Testis (tissue), 5 donors: ENCODE data around the gene SLC48A1.

- PRO-cap, 3 experiments: no peak in any of the 3 experiments
- RAMPAGE, long total RNA, 2 experiments: no peak in any of the 2 experiments
- RRBS: no CpG with 5 or more reads among the region's 7 CpGs
Observed at GRCh38 chr12:46358802-46359643, 13.6 kb downstream of the SLC38A2 start.

DNA sequence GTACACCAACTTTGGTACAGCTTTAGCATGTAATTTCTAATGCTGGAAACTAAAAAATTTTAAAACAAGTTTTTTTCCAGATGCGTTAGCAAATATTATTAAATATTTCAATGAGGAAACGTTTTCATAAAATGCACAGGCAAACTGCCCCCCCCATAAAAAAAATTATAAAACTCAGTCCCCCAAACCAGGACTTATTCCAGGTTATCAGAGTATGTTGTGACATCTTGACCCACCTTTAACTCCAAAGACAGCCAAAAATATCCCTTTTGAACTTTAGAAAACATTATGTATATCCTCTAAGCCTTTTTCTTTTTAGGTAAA is 7.1 kb downstream of the SLC38A2 start:
- PRO-cap, 3 experiments: no peak in any of the 3 experiments
- RAMPAGE, long total RNA, 2 experiments: no peak in any of the 2 experiments
- RRBS: no CpG with 5 or more reads among the region's 2 CpGs

GRCh38 chr12:46370149-46370719 is 2.3 kb downstream of the SLC38A2 start:
- PRO-cap, 3 experiments: no peak in any of the 3 experiments
- RAMPAGE, long total RNA, 2 experiments: no peak in any of the 2 experiments
- RRBS: no CpG with 5 or more reads among the region's 2 CpGs

DNA sequence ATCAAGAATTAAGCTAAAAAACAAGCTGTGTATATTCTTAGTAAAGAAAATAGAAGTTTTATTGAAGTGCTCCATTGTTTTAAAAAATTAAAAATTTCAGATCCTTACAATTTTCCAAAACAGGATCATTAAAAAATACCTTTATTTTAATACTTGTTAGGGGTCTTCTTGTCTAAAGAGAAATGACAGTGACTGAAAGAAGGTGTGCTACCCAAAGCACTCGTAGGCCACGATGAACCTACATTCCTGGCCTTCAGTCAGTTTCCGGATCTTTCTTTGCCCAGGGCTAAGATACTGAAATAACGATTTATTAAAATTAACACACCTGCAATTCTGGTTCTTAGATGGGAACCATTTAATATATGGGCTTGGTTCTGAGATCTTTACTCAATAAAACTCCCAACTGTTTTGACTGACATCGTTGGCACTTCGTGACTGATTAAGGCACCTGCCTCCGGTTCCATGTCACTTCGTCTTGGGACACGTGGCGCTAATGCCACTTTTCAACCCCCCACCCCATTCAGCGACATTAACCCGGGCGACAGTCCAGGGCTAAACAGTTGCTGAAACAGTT is 9.6 kb upstream of the SLC38A2 start:
- PRO-cap, 3 experiments: no peak in any of the 3 experiments
- RAMPAGE, long total RNA, 2 experiments: no peak in any of the 2 experiments
- RRBS: 19% methylated on average over 6 of the region's 13 CpGs

DNA sequence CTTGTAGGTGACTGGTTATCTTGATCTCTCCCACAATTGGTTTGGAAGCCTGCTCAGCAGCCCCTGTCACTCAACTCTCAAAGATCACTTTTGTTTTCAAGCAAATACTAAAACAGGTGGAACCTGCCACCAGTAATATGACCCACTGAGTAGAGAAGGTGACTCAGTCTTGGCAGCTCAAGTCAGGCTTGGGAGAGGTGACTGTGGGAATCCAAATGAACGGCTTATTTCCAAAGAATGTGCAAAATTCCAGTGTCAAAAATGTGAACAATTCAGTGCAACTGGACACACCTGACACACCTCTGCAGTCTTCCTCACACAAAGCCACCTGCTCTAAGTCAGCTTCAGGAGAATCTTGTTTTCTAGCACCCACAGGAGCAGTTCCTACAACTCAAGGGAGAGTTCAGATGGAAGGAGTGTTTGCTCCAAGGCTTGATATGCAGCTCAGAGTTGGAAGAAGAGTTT is 83.3 kb upstream of the SLC38A2 start:
- PRO-cap, 3 experiments: no peak in any of the 3 experiments
- RAMPAGE, long total RNA, 2 experiments: no peak in any of the 2 experiments
- RRBS: no CpG with 5 or more reads among the region's 1 CpG

DNA sequence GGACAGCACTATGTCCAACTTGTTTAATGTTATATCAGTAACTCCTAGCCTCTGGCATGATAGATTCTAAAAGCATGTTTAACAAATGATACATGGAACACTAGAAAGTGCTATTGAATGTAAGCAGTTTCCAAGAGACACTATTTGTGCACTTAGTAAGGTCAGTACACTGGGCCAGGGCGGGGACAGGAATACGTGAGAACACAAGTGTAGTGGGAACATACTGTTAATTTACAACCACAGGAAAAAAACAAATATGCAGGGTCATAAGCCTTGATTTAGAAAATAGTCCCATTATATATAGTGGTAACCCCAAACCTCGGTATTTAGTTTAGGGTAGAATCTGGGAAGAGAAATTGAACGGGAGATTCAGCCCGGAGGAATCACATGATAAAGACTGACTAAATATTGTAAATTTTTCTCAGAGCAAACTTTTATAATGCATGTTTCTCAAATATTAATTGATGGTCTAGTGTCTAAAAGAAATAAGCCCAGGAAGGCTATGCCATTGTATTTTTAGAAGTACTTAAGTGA is 89.0 kb upstream of the SLC38A2 start:
- PRO-cap, 3 experiments: no peak in any of the 3 experiments
- RAMPAGE, long total RNA, 2 experiments: no peak in any of the 2 experiments
- RRBS: no CpG with 5 or more reads among the region's 5 CpGs

DNA sequence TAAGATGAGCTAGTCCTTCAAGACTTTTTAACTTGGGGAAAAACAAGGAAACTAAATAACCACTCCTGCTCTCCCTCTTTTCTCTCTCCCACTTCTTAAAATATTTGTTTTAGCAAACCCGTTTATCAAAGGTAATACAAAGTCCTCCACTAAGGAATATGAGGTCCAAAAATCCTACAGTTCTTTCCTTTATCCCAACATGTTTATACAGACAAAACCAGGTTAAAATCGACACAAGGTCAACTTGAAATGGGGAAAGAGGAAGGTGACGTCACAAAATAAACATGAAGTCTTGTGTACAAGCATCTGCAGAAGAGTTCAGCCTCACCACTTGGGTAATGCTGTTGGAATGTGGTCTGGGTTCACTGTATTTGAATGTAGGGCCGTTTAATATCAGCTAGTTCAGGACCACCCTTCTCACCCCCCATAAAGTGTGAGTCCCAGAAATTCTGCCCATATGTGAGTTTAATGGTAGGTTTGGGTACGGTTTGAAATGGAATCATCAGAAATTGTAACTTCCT is 119.9 kb upstream of the SLC38A2 start:
- PRO-cap, 3 experiments: no peak in any of the 3 experiments
- RAMPAGE, long total RNA, 2 experiments: no peak in any of the 2 experiments
- RRBS: no CpG with 5 or more reads among the region's 5 CpGs

DNA sequence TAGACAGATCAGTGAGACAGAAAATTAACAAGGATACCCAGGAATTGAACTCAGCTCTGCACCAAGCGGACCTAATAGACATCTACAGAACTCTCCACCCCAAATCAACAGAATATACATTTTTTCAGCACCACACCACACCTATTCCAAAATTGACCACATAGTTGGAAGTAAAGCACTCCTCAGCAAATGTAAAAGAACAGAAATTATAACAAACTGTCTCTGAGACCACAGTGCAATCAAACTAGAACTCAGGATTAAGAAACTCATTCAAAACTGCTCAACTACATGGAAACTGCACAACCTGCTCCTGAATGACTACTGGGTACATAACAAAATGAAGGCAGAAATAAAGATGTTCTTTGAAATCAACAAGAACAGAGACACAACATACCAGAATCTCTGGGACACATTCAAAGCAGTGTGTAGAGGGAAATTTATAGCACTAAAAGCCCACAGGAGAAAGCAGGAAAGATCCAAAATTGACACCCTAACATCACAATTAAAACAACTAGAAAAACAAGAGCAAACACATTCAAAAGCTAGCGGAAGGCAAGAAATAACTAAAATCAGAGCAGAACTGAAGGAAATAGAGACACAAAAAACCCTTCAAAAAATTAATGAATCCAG is 205.6 kb downstream of the SLC38A4 start:
- PRO-cap, 3 experiments: no peak in any of the 3 experiments
- RAMPAGE, long total RNA, 2 experiments: no peak in any of the 2 experiments
- RRBS: no CpG with 5 or more reads among the region's 2 CpGs

DNA sequence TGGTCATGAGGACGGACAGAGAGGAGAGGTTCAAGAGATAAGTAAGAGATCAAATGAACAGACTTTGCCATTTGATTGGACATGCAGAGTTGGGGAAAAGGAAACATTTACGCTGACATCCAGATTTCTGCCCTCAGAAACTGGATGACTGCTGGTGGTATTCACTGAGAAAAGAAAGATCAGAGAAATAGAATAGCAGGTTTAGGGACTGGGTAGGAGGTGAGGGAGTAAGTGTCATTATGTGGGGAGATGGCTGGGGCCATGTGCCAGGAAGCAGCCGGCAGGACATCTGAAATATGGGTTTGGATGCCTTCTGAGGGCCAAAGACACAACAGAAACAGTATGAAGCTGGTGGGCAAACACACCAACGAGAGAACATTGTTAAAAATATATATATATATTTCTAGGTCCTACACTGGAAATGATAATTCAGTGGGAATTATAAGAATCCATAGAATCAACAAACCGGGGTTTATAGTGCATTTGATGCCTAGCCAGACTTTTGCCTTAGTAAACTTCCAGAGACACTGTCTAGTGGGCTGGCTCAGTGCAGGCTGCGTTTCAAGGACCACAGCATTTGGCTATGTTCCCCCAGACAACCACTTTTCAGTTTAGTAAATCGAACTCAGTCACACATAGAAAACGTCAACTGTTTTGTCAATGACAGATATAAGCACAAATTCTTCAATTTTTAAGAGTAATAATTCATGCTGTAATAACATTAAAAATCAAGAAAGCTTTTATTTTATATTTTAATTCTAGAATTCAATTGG is 42.1 kb downstream of the SLC38A4 start:
- PRO-cap, 3 experiments: no peak in any of the 3 experiments
- RAMPAGE, long total RNA, 2 experiments: no peak in any of the 2 experiments
- RRBS: no CpG with 5 or more reads among the region's 8 CpGs

DNA sequence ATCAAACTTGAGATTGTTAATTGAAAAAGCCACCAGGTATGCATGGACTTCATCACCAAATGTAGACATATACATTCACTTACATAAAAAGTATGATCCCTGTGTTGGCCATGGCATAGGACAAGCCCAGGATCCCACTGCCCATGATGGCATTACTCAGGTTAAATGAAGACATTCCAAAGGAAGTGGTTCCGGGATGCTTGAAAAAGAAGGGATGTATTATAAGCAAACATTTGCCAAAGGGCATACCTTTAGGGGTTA is 38.0 kb downstream of the SLC38A4 start:
- PRO-cap, 3 experiments: no peak in any of the 3 experiments
- RAMPAGE, long total RNA, 2 experiments: no peak in any of the 2 experiments
- RRBS: no CpG with 5 or more reads among the region's 1 CpG

GRCh38 chr12:46964175-46964451 is 115.3 kb upstream of the PCED1B start:
- PRO-cap, 3 experiments: no peak in any of the 3 experiments
- RAMPAGE, long total RNA, 2 experiments: no peak in any of the 2 experiments
- RRBS: no CpG with 5 or more reads among the region's 1 CpG

- PRO-cap, 3 experiments: peak in 1 of 3 experiments; most common minus-strand start chr12:47763231 (in 1)
- RAMPAGE, long total RNA, 2 experiments: no peak in any of the 2 experiments
- RRBS: no CpG with 5 or more reads among the region's 2 CpGs
Observed at GRCh38 chr12:47762950-47763332, 4.3 kb upstream of the RAPGEF3 start.

DNA sequence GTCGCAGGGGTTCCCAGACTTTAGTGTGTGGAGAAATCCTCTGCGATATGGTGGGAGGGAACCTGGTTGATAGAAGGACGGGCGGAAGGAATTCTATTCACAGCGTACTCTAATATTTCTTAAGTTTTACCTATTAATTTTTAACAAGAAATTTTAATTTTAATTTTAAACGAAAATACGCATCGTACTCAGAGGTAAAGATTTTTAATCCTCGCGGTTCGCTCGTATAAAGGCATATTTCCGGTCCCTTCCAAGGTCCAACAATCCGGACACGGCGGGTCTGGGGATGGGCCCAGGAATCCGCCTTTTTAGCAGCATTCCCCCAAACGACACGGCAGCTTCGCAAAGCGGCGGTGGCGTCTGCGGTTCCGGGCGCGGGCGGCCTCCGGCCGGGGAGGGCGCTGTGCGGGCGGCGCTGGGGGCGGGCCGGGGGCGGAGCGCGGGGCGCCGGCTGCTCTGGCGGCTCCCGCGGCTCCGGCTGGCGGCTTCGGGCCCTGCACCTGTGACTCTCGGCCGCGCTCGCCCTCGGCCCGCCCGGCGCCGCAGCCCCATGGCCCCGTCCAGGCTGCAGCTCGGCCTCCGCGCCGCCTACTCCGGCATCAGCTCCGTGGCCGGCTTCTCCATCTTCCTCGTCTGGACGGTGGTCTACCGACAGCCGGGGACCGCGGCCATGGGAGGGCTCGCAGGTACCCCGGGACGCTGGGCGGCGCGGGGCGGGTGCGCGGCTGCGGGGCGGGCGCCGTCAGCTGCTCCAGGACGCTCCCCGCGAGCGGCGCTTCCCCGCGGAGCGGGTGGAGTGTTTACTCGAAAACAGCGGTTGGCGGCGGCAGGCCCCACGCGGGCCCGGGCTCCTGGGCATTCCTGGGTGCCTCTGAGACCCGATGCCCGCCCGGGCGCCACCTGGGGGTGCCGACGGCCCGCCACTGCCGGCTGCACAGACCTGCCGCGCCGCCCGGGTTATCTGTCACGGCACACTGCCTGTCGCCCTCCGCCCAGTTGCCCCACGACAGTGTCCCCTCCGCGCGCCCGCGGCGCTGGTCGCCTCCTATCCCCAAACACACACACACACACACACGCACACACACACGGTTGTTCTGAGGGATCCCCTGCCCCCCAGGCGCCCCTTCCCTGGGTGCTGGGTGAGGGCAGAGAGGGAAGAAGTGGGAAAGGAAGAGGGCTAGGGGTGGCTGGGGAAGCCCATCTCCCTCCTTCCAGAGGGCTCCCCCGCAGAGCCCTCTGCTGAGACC is at the start of gene SLC48A1:
Gene SLC48A1, plus strand, starts transcription at position 484 of the 1,247 bp plus-strand sequence.
- PRO-cap, 3 experiments: peak in 3 of 3 experiments; most common plus-strand start position 490 of the sequence (in 2); most common minus-strand start position 342 of the sequence (in 3)
- RAMPAGE, long total RNA, 2 experiments: no peak in any of the 2 experiments
- RRBS: 2% methylated on average over 46 of the region's 125 CpGs

DNA sequence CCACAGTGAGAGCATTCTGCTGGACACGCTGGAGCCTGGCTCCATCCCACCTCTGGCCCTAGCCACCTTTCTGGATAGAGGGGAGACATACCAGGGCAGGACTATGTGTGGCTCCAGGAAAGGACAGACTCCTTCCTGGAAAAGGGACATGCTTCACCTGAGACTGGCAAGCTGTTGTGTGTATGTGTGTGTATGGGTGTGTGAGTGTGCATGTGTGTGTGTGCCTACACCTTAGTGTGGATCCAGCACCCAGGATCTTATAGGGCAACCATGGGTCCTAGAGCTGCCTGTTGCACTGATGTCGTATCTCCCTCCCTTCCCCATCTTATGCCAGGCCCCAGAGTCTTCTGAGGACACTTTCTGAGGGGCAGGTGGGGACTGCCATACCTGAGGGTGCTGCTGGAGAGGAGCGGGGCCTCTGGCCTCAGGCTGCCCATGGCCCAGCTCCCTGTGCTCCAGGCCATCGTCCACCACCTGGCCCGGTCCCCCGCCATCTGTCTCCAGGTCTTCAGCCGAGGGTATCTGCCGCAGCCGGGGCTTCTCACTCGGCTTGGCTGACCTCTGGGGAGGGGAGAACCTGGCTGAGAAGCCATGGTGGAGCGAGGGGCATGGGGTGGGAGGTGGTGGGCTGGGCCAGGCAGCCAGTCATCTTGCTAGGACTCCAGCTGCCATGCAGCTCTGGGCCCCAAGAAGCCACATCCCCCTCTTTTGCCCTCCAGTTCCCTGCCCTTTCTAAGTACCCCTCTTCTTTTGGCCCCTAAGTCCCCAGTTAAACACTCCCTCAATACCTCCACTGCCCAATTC is 21.5 kb downstream of the SLC48A1 start:
- PRO-cap, 3 experiments: no peak in any of the 3 experiments
- RAMPAGE, long total RNA, 2 experiments: no peak in any of the 2 experiments
- RRBS: 95% methylated on average over 5 of the region's 11 CpGs

GRCh38 chr12:47805021-47806024 is 14.4 kb downstream of the HDAC7 start:
- PRO-cap, 3 experiments: no peak in any of the 3 experiments
- RAMPAGE, long total RNA, 2 experiments: no peak in any of the 2 experiments
- RRBS: no CpG with 5 or more reads among the region's 11 CpGs

GRCh38 chr12:47829660-47830038 is 9.9 kb upstream of the HDAC7 start:
- PRO-cap, 3 experiments: no peak in any of the 3 experiments
- RAMPAGE, long total RNA, 2 experiments: no peak in any of the 2 experiments
- RRBS: no CpG with 5 or more reads among the region's 4 CpGs

GRCh38 chr12:47841578-47842244 is 22.0 kb upstream of the HDAC7 start:
- PRO-cap, 3 experiments: no peak in any of the 3 experiments
- RAMPAGE, long total RNA, 2 experiments: no peak in any of the 2 experiments
- RRBS: no CpG with 5 or more reads among the region's 6 CpGs

DNA sequence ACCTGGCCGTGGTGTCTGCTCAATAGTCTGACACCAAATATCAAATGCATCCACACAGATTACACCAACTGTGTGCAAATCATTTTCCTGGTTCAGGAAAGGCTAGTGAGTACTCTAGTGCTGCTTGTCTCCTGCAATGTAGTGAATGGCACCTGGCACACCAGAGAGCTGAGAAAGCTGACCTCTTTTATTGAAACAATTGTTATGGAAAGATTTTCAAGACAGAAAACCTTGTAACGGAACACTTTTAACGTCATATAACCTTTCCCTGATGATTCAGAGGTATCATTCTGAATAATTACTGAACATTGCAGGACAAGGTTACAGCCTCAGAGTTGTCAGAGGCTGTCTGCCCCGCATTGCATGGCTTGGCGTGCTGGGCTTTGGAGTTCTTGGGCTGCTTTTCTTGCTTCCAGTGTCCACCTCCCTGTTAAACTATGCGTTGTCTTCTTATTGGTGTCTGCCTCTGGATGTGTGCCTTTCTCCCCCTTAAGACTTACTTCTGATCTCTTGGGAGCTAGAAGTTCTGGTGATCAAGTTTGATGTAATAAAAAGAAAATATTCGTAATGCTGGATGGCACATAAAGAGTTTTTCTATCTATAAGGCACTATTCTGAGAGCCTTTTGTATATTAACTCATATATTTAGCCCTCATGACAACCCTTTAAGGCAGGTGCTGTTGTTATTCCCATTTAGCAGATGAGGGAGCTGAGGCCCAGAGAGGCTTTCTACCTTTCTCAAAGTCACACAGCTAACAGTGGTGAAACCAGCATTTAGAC is 40.8 kb upstream of the HDAC7 start:
- PRO-cap, 3 experiments: no peak in any of the 3 experiments
- RAMPAGE, long total RNA, 2 experiments: no peak in any of the 2 experiments
- RRBS: no CpG with 5 or more reads among the region's 7 CpGs

- PRO-cap, 3 experiments: peak in 1 of 3 experiments; most common plus-strand start chr12:47889256 (in 1); most common minus-strand start chr12:47889136 (in 1)
- RAMPAGE, long total RNA, 2 experiments: no peak in any of the 2 experiments
- RRBS: no CpG with 5 or more reads among the region's 4 CpGs
Observed at GRCh38 chr12:47889029-47889393, 15.8 kb downstream of the VDR start.

- PRO-cap, 3 experiments: no peak in any of the 3 experiments
- RAMPAGE, long total RNA, 2 experiments: no peak in any of the 2 experiments
- RRBS: no CpG with 5 or more reads among the region's 9 CpGs
Observed at GRCh38 chr12:47900121-47901094, 4.4 kb downstream of the VDR start.